Sigmoid colon (tissue), 4 donors: ENCODE measurements around a stretch of chr6.

DNA sequence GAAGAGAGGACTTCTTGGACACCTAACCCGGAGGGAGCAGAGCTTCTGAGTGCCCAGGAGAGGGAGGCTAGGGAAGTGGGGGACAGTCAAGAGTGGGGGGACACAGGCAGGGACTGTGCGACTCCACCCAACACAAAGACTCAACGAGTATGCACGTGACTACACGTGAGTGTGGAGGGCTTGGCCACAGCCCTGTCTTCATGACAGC lies 30.3 kb downstream of the COL11A2 start:
- PRO-cap = no peak
- RAMPAGE, long total RNA, 4 experiments = no peak in any of the 4 experiments

GRCh38 chr6:33172608-33173130 lies 19.6 kb downstream of the COL11A2 start:
- PRO-cap = no peak
- RAMPAGE, long total RNA, 4 experiments = no peak in any of the 4 experiments

- PRO-cap = no peak
- RAMPAGE, long total RNA, 4 experiments = no peak in any of the 4 experiments
These were observed 2.2 kb downstream of the RXRB start for GRCh38 chr6:33197961-33199023.

DNA sequence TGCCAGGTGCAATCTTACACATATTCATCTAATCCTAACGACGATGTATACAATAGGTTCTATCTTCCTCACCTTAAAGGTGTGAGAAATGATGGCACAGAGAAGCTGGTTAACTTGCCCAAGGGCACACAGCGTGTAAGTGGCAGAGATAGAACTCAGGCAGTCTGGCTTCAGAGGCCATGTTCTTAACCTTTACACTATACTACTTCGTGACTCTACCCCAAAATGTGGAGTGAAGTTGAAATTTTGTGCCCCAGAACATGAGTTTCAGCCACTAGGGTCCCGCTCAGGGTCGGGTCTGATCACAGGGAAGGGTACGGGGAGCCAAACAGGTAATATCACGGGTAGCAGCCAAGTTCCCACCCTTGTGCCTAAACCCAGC lies 543 bp downstream of the VPS52 start:
- PRO-cap = no peak
- RAMPAGE, long total RNA, 4 experiments = no peak in any of the 4 experiments

- PRO-cap = no peak
- RAMPAGE, long total RNA, 4 experiments = no peak in any of the 4 experiments
These were observed 443 bp downstream of the RPS18 start for GRCh38 chr6:33272201-33272835.

DNA sequence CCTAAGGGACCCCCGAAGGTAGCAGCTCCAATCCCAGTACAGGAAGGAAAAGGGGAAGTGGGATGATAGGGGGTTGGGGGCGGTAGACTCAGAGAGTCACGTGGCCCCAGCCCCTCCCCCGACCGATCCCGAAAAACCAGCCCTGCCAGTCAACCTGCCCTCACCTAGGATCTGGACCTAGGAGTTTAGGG lies 1.2 kb downstream of the RGL2 start:
- PRO-cap = no peak
- RAMPAGE, long total RNA, 4 experiments = no peak in any of the 4 experiments

DNA sequence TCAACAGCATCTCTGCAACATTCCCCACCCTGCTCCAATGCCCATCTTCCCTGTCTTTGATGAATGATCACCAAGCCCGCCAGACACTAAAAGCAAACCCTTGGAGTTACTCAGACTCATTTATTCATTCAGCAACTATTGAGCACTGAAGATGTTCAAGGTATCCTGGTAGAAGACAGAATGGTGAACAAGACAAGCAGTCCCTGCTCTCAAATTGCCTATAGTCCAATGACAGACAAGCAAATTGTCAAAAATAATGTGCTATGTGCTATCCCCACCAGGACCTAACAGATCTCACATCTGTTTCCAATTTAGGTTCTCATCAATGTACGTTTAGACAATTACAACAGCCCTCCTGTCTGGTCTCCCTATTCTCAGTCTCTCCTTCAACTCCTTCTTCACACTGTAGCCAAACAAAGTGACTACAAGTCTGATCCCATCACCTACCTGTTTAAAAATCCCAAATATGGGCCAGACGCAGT lies 7.5 kb upstream of the RGL2 start:
- PRO-cap = no peak
- RAMPAGE, long total RNA, 4 experiments = no peak in any of the 4 experiments

GRCh38 chr6:33319981-33321111 lies 2.4 kb downstream of the DAXX start:
- PRO-cap = no peak
- RAMPAGE, long total RNA, 4 experiments = no peak in any of the 4 experiments

DNA sequence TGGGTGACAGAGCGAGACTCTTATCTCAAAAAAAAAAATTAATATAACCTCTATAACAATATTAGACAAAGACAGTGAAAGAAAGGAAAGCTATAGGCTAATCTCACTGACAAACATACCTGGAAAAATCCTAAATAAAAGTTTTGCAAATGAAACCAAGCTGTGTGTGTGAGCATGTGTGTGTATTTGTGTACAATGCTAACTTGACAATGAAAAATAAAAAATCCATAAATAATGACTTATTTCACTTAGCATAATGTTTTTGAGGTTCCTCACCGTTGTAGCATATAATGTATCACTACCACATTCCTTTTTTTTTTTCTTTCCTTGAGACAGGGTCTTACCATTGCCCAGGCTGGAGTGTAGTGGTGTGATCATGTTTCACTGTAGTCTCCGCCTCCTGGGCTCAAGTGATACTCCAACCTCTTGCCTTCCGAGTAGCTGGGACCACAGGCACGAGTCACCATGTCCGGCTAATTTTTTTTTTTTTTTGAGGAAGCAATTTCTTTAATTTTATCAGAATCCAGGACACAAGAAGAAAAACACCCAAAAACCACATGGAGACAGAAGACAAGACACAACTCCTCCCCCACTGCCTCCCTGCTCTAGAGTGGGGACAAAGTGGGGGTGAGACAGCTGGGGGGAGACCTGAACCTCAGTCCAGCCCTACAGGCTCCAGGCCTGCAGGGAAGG lies 27.2 kb upstream of the KIFC1 start:
- PRO-cap = no peak
- RAMPAGE, long total RNA, 4 experiments = no peak in any of the 4 experiments

GRCh38 chr6:33415833-33416869 lies 1.8 kb downstream of the CUTA start:
- PRO-cap = no peak
- RAMPAGE, long total RNA, 4 experiments = no peak in any of the 4 experiments

GRCh38 chr6:33424969-33425593 lies 5.2 kb downstream of the SYNGAP1 start:
- PRO-cap = no peak
- RAMPAGE, long total RNA, 4 experiments = no peak in any of the 4 experiments

- PRO-cap = no peak
- RAMPAGE, long total RNA, 4 experiments = no peak in any of the 4 experiments
These were observed 7.0 kb downstream of the SYNGAP1 start for GRCh38 chr6:33426848-33427365.

- PRO-cap = no peak
- RAMPAGE, long total RNA, 4 experiments = no peak in any of the 4 experiments
These were observed 2.3 kb downstream of the BAK1 start for GRCh38 chr6:33577663-33578260.

DNA sequence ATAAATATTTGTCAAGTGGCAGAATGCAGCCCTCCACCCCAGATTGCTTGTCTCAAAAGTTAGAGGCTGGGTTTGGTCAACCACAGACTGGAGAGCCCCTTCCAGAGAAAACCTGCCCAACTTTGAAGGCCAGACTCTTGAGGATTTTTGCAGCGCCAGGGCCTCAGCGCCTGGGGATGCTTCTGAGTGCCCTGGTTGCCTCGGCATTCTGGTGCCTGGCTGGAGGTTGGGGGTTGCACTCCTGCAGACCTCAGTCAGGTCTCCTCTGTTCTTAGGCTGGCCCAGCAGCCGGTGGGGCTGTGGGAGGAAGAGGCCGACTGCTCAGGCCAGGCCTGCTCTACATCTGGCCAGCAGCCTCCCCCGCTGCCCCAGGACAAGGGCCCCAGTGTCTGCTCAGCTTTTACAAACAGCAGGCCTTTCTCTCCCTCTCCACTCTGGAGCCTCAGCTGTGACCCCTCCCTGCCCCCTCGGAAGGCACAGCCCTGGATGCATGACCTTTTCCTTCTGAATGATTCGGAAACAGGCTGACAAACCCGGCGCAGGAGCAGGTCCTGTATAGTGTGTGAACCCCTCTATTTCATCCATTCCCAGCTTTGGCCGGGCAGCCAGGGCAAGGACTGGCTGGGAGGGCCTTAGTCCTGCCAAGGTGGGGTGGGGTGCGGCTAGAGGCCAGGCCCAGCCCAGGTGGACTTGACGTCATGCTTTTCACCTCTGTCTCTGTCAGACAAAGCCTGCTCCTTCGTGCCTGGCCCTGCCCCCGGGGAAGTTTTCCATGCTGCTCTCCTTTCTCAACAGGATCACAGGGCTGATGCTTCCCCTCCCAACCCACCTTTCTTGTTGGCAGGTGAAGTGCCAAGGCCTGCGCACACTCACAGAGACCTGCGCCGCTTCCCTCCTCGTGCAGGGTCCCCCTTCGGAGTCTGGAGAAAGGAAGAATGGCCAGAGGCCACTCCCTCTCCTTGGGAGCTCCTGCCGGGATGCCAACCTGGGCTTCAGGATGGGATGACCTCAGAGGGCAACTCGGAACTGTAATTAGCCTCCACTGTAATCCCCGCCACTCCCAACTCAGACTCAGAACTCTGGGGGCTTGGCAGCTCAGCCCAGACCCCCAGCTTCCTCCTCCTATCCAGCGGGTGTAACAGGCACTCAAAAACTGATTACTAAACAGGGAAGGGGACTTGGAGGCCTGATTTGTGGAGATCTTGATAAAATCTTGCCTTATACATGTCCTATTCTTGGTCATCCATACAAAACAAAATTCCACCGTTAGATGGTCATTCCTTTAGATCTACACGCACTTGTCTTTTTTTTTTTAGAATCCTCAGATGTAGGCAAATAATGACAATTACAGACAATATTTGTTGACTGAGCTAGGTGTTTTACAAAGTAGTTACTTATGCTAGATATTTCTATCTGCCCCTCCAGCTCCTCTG lies 10.0 kb upstream of the ITPR3 start:
- PRO-cap = no peak
- RAMPAGE, long total RNA, 4 experiments = no peak in any of the 4 experiments

DNA sequence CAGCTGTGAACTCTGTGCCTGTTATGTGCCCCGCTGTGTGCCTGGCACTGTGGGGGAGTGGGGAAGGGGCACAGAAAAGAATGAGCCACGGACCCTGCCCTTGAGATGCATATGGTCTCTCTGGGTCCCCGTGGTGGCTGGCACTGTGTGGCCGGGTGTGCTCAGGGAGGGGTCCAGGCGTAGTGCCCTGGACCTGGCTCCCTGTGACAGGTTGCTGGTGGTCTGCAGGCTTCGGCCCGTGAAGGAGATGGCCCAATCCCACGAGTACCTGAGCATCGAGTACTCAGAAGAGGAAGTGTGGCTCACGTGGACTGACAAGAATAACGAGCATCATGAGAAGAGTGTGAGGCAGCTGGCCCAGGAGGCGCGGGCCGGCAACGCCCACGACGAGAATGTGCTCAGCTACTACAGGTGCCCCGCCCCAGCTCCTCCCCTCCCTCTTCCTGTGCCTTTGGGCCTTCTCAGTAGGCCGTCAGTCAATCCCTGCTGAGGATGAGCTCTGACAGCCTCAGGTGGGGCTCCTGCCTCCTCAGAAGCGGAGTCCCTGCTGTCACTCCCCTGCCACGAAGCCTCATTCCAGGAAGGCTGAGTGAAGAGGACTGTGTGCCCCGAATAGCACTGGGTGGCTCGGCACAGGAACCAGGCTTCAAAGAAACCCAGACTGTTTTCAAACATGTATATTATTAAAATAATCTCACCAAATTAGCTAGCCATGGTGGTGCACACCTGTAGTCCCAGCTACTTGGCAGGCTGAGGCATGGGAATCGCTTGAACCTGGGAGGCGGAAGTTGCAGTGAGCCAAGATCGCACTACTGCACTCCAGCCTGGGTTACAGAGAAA lies 42.5 kb downstream of the UQCC2 start:
- PRO-cap = no peak
- RAMPAGE, long total RNA, 4 experiments = no peak in any of the 4 experiments

DNA sequence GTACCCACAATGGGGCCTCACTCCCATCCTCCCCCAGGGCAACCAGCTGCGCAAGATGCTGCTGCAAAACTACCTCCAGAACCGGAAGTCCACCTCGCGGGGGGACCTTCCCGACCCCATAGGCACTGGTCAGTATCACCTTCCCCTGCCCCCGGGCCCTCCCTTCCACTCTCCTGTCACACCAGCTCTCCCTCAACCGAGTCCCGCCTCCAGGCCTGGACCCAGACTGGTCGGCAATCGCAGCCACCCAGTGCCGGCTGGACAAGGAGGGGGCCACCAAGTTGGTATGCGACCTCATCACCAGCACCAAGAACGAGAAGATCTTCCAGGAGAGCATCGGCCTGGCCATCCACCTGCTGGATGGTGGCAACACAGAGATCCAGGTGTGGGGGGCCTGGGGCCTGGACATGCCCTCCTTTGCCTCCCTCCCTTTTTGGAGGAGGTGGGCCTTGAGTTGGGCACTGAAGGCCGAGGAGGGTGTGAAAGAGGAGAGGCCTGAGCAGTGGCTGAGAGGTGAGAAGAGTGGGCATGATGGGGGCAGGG lies 26.9 kb downstream of the UQCC2 start:
- PRO-cap = no peak
- RAMPAGE, long total RNA, 4 experiments = no peak in any of the 4 experiments

- PRO-cap = no peak
- RAMPAGE, long total RNA, 4 experiments = no peak in any of the 4 experiments
These were observed 19.5 kb downstream of the UQCC2 start for GRCh38 chr6:33691799-33692530.

DNA sequence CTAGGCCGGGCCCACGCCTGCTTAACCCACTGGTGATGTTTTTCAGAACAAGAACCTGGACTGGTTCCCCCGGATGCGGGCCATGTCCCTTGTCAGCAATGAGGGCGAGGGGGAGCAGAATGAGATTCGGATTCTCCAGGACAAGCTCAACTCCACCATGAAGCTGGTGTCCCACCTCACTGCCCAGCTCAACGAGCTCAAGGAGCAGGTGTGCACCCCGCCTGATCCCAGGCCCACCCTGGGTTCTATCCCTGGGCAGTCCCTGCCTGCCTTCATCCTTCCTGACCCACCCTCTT lies 16.7 kb downstream of the UQCC2 start:
- PRO-cap = no peak
- RAMPAGE, long total RNA, 4 experiments = no peak in any of the 4 experiments

GRCh38 chr6:33702307-33702684 lies 9.2 kb downstream of the UQCC2 start:
- PRO-cap = no peak
- RAMPAGE, long total RNA, 4 experiments = no peak in any of the 4 experiments

DNA sequence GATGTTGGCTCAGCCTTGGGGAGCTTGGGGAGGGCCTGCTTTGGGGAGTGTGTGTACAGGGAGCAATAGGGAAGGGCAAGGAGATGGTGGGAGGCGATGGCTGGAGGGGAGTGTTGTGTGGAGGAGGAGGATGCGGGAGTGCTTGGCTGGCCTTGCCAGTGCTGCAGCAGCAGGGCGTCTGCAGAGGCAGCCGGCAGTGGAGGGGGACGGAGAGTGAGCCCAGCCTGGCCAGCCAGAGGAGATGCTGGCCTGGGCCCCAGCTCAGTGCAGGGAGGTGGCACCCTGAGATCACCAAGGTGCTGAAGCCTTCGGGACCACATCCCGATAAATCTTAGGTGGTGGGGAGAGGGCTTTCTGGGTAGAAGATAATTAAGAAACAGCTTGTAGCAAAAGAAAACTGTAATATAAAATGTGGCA lies 3.8 kb downstream of the IP6K3 start:
- PRO-cap = no peak
- RAMPAGE, long total RNA, 4 experiments = no peak in any of the 4 experiments